Caco-2 (cell line): ENCODE measurements around the genes LCE1B, LORICRIN, S100A8, S100A7A and S100A13.

GRCh38 chr1:152811560-152812150, at the start of gene LCE1B:
Gene LCE1B (plus strand): TSS chr1:152811971.
- PRO-cap: no peak
- RRBS: no CpG with 5 or more reads among the region's 2 CpGs

DNA sequence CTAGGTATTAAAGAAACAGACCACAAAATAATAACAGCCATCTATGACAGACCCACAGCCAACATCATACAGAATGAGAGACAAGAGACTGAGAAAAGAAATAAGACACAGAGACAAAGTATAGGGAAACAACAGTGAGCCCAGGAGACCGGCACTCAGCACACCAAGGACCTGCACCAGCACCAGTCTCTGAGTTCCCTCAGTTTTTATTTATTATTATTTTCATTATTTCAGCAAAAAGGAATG, 6.2 kb downstream of the SPRR2E start:
- PRO-cap: no peak
- RRBS: no CpG with 5 or more reads among the region's 1 CpG

DNA sequence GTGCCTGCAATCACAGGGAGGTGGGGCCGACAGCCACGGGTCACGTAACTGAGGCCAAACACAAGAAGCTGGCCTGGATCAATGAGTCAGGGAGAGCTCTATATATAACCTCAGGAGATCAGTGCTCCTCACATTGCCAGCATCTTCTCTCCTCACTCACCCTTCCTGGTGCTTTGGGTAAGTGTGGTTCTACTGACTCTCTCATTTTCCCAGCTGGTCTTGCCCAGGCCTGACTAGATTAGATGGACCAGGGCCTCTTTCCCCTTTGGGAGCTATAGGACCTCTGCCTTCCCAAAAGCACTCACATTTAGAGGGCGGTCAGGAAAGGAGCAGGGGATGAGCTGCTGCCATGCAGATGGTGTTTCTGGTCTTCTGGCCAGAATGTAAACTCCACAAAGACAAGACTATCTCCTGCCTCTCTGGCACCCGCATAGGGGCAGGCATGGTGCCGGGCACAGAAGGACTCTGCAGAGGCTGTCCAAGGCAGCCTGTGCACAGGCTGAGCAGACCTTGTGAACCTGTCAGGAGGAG, at the start of gene LORICRIN:
Gene LORICRIN, plus strand, starts transcription at position 131 of the 531 bp plus-strand sequence.
- PRO-cap: no peak
- RRBS: no CpG with 5 or more reads among the region's 6 CpGs

DNA sequence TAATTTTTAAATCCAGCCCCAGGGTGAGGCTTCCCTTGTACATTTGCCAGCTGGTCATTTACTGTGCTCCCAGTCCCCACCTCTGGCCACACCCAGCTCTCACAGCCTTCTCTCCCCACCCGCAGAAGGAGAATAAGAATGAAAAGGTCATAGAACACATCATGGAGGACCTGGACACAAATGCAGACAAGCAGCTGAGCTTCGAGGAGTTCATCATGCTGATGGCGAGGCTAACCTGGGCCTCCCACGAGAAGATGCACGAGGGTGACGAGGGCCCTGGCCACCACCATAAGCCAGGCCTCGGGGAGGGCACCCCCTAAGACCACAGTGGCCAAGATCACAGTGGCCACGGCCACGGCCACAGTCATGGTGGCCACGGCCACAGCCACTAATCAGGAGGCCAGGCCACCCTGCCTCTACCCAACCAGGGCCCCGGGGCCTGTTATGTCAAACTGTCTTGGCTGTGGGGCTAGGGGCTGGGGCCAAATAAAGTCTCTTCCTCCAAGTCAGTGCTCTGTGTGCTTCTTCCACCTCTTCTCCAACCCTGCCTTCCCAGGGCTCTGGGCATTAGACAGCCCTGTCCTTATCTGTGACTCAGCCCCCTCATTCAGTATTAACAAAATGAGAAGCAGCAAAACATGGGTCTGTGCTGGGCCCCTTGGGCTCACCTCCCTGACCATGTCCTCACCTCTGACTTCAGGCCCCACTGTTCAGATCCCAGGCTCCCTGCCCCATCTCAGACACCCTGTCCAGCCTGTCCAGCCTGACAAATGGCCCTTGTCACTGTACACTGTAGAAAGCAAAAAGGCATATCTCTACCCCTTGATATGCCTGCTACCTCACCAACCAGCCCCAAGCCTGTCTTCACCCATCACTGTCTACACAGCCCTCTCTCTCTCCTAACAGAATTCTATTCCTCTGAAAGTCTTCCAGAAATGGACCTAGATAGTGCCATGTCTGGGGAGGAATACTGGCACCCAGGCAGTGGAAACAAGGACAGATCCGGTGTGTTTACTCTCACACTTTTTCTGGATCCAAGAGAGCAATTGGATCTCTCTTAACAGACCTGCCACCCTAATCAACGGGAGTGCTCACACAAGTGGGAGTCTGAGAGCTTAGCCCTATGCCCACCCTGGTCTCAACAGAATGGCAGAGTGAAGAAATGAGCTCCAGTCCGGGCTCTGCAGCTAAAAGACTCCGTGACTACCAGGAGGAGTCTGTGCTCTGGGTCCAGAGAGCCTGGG, 3.3 kb downstream of the S100A9 start:
- PRO-cap: no peak
- RRBS: no CpG with 5 or more reads among the region's 15 CpGs

DNA sequence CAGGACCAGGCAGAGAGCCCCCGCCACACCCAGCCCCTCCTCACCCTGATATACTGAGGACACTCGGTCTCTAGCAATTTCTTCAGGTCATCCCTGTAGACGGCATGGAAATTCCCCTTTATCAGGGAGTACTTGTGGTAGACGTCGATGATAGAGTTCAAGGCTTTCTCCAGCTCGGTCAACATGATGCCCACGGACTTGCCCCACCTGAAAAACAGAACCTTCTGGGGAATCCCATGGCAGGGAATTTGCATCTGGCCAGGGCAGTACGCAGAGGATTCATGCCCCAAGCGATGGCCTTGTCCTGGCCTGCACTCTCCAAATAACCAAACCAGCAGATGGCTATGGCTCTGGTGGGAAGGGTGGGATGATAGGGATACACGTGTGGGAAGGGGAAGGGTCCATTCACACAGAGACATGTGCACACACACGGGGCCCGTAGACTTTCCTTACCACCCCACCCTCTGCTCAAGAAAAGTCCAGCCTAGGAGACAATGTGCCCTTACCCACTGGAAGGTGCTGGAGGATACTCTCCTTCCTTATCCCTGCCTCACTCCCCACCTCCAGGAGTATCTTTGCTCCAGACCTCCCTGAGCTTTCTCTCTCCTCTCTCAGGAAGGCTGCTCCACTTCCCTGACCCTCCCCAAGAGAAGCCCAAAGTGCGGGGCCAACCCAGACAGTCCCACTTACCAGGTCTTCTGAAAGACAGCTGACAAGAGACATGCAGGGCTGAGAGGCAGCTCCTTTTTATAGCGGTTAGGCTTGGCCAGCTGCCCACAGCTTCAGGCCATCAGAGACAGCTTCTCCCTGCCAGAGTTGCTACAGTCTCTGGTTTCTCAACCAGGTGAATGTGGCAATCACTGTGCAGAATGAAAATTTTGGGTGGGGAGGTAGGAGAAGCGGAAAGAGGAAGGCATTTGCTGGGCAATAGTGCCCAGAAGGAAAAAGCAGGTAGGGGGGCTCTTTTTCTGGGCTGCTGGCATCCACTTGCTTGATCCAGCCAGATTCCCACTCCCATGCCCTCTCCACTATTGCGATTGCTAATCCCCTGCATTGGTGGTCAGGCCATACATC, at the start of gene S100A8:
Gene S100A8, minus strand, starts transcription at position 723 of the 1,074 bp plus-strand sequence.
- PRO-cap: no peak
- RRBS: no CpG with 5 or more reads among the region's 16 CpGs

DNA sequence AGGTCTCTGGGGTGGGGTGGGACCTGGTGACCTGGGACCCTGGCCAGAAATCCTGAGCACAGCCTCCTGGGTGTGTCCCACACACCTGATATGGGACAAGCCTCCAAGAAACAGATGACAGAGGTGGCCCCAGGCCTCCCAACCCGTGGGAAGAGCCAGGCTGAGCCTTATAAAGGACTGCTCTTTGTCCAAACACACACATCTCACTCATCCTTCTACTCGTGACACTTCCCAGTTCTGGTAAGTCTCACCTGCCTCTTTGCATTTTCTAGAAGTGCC, at the start of gene S100A7A:
Gene S100A7A, plus strand, starts transcription at position 197 of the 279 bp plus-strand sequence.
- PRO-cap: no peak
- RRBS: no CpG with 5 or more reads among the region's 2 CpGs

- PRO-cap: no peak
- RRBS: no CpG with 5 or more reads among the region's 9 CpGs
Observed at GRCh38 chr1:153534221-153535113, 1.3 kb downstream of the S100A6 start.

- PRO-cap: no peak
- RRBS: no CpG with 5 or more reads among the region's 10 CpGs
Observed at GRCh38 chr1:153535114-153535907, 480 bp downstream of the S100A6 start.

DNA sequence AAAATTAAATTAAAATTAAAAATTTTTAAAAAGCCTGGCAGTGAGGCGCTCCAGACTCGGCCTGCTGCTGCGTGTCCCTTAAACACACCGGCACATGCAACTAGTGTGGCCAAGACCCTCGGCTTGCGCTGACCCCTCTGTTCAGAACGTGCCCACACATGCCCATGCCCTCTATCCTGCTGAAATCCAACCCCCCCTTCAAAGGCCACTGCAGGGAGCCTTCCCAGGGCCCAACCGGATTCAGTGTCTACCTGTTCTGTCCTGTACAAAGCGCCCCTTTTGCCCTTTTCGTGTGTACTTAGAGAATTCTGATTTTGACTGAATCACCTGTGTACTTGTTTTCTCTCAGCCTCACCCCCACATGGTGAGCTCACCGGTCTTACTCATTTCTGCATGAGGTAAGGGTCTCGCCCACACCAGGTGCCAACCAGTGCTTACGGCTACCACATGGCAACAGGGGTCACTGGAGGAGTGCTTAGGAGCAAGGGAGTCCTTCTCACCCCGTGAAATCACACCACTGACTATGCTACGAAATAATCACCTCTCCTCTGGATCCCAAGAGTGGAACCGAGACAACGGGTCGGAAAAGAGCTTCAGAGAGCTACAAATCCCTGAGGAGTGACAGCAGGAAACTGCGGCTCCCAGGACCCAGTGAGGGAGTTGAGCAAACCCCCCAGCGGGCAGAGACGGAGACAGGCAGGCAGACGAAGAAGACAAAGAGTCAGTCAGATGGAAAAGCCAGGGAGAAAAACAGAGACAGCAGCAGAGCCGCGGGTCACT, 2.1 kb upstream of the S100A2 start:
- PRO-cap: no peak
- RRBS: no CpG with 5 or more reads among the region's 24 CpGs

DNA sequence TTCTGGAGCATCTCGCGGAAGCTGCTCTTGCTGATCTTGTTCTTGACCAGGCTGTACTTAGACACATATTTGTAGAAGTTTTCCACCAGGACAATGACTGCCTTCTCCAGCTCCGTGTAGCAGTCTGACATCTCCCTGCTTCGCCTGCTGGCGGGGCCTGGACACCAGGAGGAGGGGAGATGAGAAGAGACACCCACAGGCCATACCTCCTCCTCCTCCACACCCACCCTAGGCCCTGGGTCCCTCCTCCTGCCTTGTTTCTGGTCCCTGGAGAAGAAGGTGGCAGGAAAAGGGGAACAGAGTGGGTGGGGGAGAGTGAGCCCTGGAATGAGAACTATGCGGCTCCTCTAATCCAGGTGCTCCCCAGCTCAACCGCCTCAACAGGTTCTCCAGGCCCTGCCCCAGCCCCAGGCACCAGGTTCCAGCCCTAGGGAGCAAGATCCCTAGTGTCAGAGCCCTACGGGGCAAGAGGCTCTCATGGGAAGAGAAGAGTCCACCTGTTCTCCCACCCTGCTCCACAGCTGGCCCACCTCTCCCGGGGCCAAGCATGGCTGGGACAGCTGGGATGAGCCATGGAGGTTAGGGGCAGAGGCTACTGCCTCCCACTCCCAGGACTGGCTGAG, 4.8 kb downstream of the S100A16 start:
- PRO-cap: bidirectional peak, plus-strand start at position 467 of the sequence, minus-strand start at position 126 of the sequence
- RRBS: no CpG with 5 or more reads among the region's 9 CpGs

DNA sequence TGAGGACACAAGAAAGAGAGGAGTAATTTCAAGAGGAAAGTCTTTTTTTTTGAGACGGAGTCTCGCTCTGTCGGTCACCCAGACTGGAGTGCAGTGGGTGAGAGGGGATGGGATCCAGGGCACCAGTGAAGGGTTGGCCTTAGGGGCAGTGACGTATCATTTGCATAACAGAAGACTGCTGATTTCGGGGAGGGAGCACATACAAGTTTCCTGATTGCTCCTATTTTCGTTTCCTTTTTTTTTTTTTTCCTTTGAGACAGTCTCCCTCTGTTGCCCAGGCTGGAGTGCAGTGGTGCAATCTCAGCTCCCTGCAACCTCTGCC, 4.2 kb downstream of the S100A13 start:
- PRO-cap: no peak
- RRBS: no CpG with 5 or more reads among the region's 6 CpGs

GRCh38 chr1:153626863-153627769, at the start of gene S100A13:
Gene S100A13 (minus strand): TSS chr1:153627505.
- PRO-cap: bidirectional peak, plus-strand start at chr1:153627049, minus-strand start at chr1:153626957; bidirectional peak, plus-strand start at chr1:153627434, minus-strand start at chr1:153627383; bidirectional peak, plus-strand start at chr1:153627501, minus-strand start at chr1:153627505; bidirectional peak, plus-strand start at chr1:153627688, minus-strand start at chr1:153627650
- RRBS: 6% methylated on average over 7 of the region's 30 CpGs

- PRO-cap: unidirectional peak, minus-strand start at chr1:153679420
- RRBS: 13% methylated on average over 12 of the region's 67 CpGs
Observed at GRCh38 chr1:153679222-153679775, 811 bp downstream of the NPR1 start.

- PRO-cap: no peak
- RRBS: no CpG with 5 or more reads among the region's 8 CpGs
Observed at GRCh38 chr1:153683306-153683948, 4.9 kb downstream of the NPR1 start.

GRCh38 chr1:153750441-153751313, 22.8 kb downstream of the INTS3 start:
- PRO-cap: no peak
- RRBS: no CpG with 5 or more reads among the region's 9 CpGs

GRCh38 chr1:153763622-153764393, 11.4 kb upstream of the SLC27A3 start:
- PRO-cap: no peak
- RRBS: no CpG with 5 or more reads among the region's 5 CpGs

- PRO-cap: no peak
- RRBS: no CpG with 5 or more reads among the region's 16 CpGs
Observed at GRCh38 chr1:153771596-153772286, 3.5 kb upstream of the SLC27A3 start.

- PRO-cap: no peak
- RRBS: 94% methylated on average over 2 of the region's 21 CpGs
Observed at GRCh38 chr1:153777495-153778265, 2.5 kb downstream of the SLC27A3 start.

DNA sequence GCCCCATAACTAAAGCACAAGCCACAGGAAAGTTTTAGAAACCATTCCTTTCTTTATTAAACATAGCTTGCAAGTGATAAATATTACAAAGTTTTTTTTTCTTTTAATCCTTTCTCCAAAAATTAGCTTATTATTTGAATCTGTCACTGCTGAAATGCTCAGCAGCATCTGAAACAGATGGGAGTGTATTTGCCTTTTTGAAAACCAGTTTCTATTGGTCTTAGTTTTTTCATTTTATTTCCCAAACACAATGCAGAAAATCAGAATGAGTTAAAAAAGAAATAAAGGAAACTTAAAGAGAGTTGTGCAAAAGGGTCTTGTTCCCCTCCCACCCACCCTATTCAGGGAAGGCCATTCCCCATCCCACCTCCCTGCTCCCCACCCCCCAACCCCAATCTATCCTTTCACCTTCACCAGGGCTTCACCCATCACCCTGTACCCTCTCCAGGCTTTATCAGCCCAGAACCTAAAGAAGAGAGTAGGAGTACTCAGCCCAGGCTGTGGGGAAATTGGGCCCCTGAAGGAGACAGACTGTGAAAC, 29.6 kb downstream of the SLC27A3 start:
- PRO-cap: no peak

DNA sequence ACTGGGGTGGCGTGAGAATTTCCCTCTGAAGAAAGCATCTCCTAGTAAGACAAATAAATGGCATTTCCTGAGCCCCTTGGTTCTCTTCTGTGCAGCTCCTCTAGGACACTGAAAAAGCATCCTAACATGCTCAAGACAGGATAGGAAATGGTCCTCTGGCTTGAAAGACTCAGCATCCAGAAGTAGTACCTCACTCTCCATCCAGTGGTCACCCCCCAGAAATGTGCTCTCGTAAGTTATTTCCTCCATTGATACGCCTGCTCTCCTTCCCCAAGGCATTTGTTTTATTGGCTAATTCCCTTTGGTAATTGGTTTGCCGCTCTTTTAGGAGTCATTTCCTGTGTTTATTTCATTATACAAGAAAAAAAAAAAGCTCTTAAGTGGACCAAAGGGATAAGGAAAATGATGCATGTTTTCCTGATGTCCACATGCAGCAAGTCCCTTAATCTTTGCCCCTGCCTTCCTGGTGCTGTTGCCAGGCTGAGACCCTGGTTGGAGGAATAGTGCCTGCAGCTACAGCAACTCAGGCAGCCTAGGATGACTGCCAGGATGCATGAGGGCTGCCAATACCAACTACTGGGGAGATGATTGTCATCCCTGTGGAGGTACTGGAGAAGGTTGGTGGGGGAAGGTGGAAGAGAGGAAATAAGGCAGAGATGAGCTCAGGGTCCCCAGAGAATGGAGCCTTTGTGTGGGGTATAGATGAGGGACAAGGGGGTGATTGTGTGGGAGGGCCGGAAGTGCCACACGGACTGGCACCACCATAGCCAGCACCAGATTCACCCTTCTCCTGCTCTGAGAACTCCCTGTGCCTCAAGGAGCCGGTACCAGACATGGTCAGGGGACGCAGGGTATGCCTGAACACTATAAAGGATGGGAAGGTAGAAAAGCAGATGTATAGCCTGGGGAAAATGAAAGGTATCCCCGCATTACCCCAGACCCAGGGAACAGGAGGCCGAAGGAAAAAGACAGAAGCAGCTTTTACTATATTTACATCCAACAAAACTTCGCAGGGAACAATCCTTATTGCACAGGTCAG, 6.1 kb upstream of the GATAD2B start:
- PRO-cap: no peak
- RRBS: 88% methylated on average over 3 of the region's 11 CpGs